ENCODE measurements around the genes PCBP3, SPATC1L and YBEY.

- PRO-cap, 2 experiments = peak in 2 of 2 experiments; most common plus-strand start chr21:45478784 (in 2); most common minus-strand start chr21:45478206 (in 1)
These were observed 64.0 kb downstream of the SLC19A1 start for GRCh38 chr21:45477961-45478931.

- PRO-cap, 2 experiments = no peak in any of the 2 experiments
These were observed 52.1 kb downstream of the SLC19A1 start for GRCh38 chr21:45490154-45490505.

DNA sequence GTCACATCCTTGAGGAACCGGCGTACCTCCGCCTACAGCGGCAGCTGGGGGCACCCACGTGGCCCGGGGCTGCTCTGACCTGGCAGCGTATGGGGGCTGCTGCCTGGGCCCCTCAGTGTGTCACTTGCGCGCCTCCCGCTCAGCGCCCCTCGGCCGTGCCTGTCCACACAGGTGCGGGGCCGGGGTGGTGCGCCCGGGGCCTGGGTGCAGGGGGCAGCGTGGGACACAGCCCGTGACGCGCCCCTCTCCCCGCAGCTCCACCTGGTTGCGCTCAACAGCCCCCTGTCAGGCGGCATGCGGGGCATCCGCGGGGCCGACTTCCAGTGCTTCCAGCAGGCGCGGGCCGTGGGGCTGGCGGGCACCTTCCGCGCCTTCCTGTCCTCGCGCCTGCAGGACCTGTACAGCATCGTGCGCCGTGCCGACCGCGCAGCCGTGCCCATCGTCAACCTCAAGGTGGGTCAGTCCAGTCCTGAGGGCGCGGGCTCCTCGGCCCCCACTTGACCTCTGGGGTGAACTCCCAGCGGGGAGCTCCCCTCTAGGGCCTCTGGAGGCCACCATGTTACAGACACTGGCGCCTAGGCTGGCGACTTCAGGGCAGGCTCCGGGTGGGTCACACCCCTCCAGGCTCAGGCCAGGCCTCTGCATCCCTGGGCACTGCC, 32.3 kb downstream of the SLC19A1 start:
- PRO-cap, 2 experiments = no peak in any of the 2 experiments

GRCh38 chr21:45527707-45527906, 14.6 kb downstream of the SLC19A1 start:
- PRO-cap, 2 experiments = no peak in any of the 2 experiments

DNA sequence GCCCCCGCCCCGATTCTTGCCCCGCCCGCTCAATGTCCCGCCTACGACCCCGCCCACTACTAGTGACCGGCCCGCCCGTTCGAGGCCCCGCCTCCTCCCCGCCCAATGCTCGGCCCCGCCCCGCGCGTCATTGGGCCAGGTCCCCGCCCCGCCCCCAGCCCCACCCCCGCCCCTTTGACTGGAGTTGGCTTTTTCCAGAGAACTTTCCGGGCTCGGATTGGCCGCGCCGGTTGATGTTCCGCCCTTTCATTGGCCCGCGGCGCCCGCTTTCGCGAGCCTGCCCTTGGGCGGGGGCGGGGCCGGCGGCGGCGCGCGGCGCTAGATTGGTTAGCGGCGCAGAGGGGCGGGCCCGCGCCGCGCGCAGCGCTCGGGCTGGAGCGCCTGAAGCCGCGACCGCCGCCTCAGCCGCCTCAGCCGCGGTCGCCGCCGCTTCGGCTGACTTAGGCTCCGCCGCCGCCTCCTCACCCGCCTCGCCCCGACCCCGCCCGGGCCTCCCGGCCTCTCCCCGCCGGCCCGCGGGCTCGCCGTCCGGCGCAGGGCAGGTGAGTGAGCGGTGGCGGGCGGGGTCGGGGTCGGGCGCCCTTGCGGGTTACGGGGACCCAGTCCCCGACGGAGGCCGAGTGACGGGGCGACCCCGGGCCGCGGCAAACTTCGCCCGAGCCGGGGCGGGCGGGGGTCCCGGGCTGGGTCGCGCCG, at the start of gene PCBP3:
TSS of gene PCBP3 (plus strand) at position 399 of the 696 bp plus-strand sequence.
- PRO-cap, 2 experiments = peak in 2 of 2 experiments; most common plus-strand start position 404 of the sequence (in 1)

DNA sequence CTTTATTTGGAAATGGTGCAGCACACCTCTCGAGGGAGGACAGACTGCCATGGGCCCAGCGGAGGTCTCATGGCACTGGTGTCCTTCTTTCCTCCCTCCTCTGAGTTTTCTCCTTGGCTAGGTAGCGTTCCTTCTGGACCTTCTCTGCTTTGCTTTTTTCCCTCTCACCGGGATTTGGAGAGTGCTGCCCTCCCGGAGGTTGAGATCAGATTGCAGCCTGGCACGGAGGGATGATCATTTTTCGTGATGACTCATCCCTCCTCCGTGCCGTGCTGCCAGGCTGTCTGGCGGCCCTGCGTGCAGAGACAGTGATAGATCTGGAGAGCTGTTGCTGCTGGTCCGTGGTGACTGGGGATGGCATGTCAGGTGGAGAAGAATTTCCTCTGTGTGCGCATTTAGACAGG, 104.2 kb downstream of the PCBP3 start:
- PRO-cap, 2 experiments = no peak in any of the 2 experiments

DNA sequence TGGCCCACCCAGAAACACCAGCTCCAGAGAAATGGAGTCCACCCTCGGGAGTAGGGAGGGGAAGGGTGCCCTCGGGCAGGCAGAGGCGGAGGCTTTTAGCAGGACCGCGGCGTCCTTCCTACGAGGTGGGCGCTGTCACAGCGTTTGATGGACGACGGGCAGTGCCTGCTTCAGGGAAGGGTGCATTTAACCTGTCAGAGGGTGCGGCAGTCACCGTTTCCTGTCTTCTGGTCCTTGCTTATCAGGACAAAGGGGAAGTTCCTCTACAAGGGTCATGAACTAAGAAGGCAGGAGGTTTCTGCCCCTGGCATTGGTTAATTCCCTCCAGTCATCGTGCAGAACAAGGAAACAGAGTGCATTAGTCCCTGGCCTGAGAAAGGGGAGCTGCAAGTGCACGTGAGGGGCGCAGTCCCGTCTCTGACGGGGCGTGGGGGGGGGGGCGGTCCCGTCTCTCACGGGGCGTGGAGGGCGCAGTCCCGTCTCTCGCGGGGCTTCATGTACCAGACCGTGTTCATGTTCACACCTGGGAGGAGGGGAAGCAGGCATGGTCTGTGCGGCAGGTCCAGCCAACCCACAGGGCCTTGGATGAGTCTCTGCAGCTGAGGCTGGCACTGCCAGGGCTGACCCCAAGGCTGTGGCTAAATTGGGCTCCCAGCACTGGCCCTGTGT, 89.4 kb upstream of the COL6A1 start:
- PRO-cap, 2 experiments = no peak in any of the 2 experiments

GRCh38 chr21:45973542-45974680, 7.7 kb upstream of the COL6A1 start:
- PRO-cap, 2 experiments = peak in 1 of 2 experiments; most common plus-strand start chr21:45973862 (in 1); most common minus-strand start chr21:45973722 (in 1)

- PRO-cap, 2 experiments = no peak in any of the 2 experiments
These were observed 24.6 kb downstream of the COL6A1 start for GRCh38 chr21:46006174-46006563.

DNA sequence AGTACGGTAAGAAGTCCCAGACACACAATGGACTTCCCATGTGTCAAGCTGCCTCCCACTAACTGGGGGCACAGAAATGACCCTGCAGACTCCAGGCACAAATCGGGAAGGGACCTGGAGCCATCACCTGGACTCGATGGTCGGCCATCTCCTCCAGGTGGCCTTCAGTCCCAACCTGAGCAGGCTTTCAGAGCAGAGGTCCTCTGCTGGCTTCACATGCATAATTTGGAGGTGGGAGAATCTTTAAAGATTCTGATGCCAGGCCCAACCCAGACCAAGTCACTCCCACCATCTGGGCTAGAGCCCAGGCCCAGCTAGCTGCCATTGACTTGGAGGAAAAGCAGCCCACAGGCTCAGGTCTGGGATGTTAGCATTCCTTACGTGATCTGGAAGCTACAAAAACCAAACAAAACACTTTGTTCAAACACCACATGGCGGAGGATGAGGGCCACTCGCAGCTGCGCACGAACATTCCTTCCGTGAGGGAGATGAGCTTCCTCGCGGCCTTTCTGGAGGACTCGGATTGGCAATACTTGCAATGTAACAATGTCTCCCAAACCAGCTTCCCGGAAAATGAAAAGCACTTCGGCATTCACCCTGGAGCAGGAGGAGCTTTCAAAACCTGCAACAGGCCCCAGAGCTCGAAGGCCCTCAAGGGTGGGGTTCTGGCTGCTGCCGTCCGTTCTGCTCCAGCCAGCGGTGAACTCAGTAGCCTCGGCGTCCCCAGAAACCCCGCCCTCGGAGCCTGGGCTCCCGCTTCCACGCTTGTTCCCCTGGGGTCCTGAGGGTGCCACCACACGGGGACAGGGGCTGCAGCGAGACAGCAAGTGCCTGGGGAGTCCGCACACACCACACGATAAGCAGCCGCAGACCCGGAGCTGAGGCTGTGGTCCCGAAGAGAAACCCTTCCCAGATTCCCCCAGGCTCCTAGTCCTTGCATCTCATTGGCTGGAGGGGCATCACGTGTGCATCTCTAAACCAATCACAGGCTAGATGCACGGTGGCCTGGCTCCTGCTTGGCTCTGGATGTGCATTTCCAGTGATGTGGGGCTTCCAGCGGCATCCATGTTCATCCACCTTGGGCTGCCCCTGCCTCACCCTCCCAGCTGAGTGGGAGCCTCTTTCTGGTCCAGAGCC, 40.5 kb downstream of the COL6A1 start:
- PRO-cap, 2 experiments = no peak in any of the 2 experiments

- PRO-cap, 2 experiments = no peak in any of the 2 experiments
These were observed 17.2 kb downstream of the COL6A2 start for GRCh38 chr21:46115087-46115501.

DNA sequence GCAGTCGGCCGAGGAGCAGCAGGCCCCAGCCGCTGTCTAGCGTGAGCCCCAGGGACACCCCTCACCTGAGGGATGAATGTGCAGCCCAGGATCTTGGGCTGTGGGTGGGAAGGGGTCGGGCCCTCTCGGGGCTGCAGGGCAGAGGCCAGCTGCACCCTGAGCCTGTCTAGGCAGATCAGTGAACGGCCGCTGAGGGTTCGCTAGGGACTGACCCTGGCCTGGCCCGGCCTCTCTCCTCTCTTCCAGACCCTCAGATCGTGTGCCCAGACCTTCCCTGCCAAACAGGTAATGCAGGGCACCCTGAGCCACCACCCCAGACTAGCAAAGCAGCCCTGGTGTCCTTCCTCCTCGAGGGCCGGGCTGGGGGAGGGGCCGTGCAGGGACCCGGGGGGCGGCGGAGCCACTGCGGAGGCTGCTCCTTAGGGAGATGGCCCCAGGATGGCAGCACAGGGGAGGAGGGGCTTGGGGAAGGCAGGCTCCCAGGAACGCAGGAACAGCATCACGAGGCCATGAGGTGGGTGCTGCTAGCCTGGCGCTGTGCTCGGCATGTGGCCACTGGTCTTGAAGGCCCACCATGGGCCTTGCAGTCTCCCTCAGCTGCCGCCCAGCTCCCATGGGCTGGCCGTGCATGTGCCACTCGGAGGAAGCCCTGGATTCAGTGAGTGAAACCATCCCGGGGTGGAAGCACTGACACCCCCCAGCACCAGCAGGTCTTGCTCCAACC, 28.5 kb downstream of the COL6A2 start:
- PRO-cap, 2 experiments = no peak in any of the 2 experiments

- PRO-cap, 2 experiments = no peak in any of the 2 experiments
These were observed at the start of gene SPATC1L for GRCh38 chr21:46183641-46184585. SPATC1L (minus strand) TSS chr21:46184459.

GRCh38 chr21:46187904-46188914, 4.0 kb upstream of the SPATC1L start:
- PRO-cap, 2 experiments = no peak in any of the 2 experiments

DNA sequence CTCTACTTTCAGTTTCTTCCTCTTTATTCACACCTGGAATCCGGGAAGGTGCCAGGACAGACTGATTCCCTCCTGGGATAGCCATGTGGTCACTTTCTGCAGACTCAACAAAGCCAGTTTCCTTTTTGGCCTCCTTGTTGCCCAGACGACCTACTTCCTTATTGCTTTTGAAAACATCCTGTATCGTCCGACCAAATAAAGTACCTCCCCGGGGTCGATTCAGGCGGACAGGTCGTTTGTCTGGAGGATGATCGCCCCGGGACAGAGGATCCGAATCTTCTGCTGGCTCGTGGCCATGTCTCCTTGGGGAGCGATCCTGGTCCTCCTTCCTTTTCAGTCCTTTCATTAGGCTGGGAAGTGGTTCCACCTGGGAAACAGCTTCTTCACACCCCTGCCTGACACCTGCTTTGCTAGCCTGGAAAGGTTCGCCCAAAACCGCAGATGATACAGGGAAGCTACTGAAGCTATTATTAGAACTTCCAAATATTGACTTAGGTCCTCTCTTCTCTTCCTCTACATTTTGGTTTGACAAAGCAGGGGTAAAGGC, 1.3 kb downstream of the MCM3AP start:
- PRO-cap, 2 experiments = no peak in any of the 2 experiments

- PRO-cap, 2 experiments = peak in 2 of 2 experiments; most common plus-strand start chr21:46286340 (in 2); most common minus-strand start chr21:46286265 (in 2)
These were observed at the start of gene YBEY for GRCh38 chr21:46286134-46286802. YBEY (plus strand) TSS chr21:46286342.

DNA sequence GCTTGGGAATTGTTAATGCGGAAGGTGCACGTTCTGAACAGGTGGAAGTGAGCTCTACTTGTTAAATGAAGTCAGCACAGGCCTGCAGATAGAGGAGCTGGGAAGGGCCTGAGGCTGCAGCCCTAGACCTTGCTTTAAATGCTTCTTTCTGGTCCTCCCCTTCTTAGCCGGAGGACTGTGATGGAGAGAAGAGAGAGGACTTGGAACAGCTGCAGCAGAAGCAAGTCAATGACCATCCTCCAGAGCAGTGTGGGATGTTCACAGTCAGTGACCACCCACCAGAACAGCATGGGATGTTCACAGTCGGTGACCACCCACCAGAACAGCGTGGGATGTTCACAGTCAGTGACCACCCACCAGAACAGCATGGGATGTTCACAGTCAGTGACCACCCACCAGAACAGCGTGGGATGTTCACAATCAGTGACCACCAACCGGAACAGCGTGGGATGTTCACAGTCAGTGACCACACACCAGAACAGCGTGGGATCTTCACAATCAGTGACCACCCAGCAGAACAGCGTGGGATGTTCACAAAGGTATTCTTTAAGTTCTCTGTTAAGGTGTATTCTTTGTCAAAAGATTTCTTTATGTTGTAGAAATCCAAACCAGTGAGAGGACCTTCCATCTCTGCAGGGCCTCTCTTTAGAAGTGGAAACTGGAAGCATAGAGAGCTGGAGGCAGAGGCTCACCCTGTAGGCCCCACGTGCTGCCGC, 10.4 kb downstream of the PCNT start:
- PRO-cap, 2 experiments = no peak in any of the 2 experiments

- PRO-cap, 2 experiments = no peak in any of the 2 experiments
These were observed 63.8 kb upstream of the DIP2A start for GRCh38 chr21:46394848-46395363.

GRCh38 chr21:46599152-46599558, 5.7 kb downstream of the S100B start:
- PRO-cap, 2 experiments = no peak in any of the 2 experiments

GRCh38 chr21:46636730-46637486, 1.4 kb downstream of the PRMT2 start:
- PRO-cap, 2 experiments = peak in 2 of 2 experiments; most common plus-strand start chr21:46637039 (in 1); most common minus-strand start chr21:46637118 (in 2)

Data from cytotoxic T cell (primary cell).